Trachea (tissue), 1 donor: ENCODE results near the gene BMP8B.

DNA sequence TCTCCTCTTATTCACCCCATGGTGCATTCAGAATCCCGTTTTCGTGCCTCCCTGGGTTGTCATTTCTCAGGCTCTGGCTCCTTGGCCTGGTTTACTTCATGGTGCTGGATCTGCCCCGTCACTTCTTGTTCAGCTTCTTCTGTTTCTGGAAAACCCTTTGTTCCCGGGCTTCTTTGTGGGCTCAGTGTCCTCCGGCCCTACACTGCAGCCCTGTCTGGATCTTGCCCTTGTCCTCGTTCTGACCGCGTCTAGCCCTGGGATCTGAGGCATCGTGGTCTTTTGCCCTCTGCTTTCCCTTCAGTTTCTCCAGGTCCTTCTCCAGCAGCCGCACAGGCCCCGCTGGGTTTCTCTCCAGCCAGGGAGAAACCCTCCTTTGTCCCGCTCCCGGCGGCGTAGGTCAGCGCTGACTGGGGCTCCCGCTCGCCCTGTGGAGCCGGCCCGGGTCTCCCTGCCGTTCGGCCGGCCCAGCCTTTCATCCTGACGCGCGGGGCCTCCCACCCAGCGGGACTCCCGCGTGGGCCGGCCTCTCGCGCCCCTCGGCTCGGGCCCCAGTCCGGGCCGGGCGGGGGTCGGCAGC lies 78.6 kb downstream of the NDUFS5 start:
- PRO-cap = no peak

DNA sequence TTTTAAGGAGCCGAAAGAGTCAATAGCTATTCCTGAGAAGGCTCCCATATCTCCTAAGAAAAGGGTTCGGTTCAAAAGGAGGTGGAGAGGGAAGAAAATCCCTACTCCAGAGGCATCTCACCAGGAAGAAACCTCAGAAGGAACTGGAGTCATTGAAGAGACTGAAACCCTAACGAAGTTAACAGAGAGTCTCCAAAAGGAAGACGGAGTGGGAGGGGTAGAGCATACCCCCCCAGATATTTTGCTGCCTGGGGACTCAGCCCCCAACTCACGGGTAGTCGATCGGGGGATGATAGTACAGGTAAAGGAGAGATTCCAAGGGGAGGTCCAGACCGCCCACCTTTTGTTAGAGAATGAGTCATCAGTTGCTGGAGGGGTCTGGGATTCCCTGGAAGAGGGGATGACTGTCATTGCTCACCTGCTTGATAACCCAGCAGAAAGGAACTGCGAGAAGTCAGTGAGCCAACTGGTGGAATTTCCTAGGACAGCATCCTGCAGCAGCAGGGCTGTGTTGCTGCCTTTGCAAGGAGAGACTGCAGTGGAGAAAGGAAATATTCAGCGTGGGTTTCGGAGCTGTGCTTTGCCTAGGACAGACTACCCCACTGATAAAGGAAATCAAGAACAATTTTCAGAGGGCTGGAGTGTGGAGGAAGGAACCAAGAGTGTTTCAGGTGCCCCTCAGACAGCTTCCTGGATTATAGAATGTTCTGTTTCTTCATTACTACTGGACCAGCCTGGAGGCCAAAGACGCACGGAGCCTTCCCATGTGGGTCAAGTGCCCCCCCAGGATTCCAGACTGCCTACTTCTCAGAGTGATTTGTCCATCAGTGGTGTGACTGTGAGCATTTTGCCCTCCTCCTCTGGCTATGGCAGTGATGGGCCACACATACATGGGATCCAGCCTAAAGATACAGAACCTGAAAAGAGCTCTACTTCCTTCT lies 64.5 kb downstream of the MACF1 start:
- PRO-cap = no peak

DNA sequence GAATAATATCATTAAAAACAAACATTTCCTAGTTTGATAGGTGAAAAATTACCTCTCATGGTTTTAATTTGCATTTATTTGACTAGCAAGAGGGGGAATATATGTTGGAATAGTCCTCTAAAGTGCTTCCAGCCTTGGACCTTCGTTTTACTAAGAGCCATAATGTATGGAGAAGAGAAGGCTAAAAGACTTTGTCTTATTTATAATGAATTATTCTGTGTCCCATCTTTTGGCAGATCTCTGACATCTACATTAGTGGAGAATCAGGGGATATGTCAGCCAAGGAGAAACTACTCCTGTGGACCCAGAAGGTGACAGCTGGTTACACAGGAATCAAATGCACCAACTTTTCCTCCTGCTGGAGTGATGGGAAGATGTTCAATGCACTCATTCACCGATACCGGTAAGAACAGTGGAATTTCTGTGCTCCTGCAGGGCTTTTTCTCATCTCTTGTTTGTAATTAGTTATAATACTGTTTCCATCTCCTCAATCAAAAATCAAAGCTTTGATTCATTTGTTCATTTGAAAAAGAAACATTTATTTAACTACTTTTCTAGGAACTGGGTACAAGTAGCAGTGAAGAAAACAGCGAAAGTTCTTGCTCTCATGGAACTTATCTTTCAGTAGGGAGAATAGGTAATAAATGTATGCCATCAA lies 77.6 kb downstream of the MACF1 start:
- PRO-cap = no peak

- PRO-cap = no peak
These were observed 129.2 kb downstream of the MACF1 start for GRCh38 chr1:39333473-39334223.

DNA sequence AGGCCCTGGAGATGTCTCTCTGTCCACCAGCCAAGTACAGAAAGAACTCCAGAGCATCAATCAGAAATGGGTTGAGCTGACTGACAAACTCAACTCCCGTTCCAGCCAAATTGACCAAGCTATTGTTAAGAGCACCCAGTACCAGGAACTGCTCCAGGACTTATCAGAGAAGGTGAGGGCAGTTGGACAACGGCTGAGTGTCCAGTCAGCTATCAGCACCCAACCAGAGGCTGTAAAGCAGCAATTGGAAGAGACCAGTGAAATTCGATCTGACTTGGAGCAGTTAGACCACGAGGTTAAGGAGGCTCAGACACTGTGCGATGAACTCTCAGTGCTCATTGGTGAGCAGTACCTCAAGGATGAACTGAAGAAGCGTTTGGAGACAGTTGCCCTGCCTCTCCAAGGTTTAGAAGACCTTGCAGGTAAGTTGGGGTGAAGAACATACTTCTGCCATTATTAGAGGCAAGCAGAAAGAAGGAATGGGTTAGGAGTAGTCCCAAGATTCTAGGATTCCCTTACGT lies 105.9 kb upstream of the BMP8A start:
- PRO-cap = no peak

GRCh38 chr1:39387292-39387811 lies 104.1 kb upstream of the BMP8A start:
- PRO-cap = no peak

- PRO-cap = no peak
These were observed 98.0 kb upstream of the BMP8A start for GRCh38 chr1:39393272-39393960.

GRCh38 chr1:39560880-39562089 lies 15.3 kb downstream of the PABPC4 start:
- PRO-cap = no peak

- PRO-cap = bidirectional peak, plus-strand start at chr1:39788945, minus-strand start at chr1:39788843
These were observed at the start of gene BMP8B for GRCh38 chr1:39788436-39789803. Gene BMP8B (minus strand): TSS chr1:39788865.

DNA sequence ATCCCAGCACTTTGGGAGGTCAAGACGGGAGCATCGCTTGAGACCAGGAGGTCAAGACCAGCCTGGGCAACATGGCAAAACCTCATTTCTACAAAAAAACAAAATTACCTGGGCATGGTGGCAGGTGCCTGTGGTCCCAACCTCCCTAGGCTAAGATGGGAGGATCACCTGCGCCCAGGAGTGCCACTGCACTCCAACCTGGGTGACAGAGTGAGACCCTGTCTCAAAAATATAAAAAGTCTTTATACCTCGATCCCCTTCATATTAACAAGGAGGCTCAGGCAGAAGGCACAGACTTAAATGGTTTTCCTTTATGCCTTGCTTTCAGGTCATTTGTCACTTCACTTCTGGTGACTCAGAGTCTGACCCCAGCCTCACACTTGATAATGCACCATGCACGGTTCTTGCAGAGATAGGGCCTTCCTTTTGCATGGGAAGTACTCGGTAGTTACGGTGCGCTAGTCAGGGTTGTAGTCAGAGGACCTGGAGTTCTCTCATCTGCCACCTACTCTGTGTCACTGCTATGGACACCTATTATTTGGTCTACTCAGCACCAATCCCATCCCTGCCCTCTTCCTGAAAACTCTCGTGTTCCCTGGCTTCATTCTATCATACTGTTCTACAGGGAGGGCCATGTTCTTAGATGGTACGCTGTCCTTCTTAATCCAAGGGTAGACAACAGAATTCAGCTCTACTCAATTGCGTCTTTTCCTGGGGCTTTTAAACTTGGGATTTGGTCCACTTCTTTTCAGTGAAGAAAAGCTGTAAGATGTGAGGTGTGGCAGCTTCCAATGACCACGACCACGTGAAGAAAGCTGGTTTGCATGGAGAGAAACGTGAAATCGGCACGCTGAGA lies 43.7 kb upstream of the BMP8B start:
- PRO-cap = no peak

GRCh38 chr1:39896550-39897595 lies 4.8 kb downstream of the MYCL start:
- PRO-cap = no peak

DNA sequence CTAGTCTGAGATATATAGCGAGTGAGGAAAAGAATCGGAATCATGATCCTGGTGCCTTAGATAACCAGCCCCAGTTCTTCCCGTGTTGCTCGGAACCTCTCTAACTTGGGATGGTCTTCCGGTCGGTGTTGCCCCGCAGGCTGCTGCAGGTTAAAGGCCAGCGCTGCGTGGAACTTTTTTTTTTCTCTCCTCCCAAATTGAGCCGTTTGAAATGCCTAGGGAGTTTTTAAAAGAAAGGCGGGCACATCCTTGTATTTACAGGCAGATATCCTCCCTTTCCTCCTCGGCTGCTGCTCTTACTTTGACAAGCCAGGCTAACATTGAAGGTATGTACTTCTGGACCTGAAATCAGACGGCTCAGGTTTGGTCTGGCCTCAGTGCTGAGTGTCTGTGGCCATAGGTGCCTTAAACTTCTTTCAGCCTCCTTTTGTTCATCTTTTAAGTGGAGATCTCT lies 666 bp downstream of the CAP1 start:
- PRO-cap = no peak

DNA sequence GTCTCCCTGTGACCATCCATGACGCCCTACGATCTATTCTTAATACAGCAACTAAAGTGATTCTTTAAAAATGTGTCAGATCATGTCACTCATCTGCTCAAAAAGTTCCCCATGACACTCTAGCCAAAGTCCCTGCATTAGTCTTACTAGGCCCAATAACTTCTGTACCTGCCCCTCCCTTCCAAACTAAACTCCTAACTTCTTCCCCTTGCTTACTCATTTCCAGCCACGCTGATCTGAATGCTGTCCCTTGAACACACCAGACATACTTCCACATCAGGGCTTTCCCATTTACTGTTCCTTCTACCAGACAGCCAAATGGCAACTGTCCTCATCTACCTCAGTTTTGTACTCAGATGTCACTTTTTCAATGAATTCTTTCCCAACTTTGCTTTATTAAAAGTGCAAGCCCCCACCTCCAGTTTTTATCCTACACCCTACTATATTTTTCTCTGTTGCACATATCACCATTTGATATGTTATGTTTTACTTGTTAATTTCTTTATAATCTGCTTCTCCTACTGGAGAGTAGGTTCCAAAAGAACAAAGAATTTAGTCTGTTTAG lies 1.2 kb downstream of the PPT1 start:
- PRO-cap = no peak

GRCh38 chr1:40210160-40211149 lies 37.3 kb upstream of the TMCO2 start:
- PRO-cap = no peak

DNA sequence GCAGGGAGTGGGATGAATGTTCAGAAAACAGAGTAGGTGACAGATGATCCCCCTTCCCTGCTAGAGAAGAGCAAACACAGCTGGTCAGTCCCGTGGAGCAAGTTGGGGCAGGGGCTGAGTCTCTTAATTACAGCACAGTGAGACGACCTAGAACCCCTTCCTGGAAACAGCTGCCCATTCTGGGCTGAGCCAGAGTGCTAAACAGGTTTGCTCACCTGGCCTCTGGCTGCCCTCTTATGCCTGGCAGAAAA lies 22.3 kb upstream of the COL9A2 start:
- PRO-cap = no peak

DNA sequence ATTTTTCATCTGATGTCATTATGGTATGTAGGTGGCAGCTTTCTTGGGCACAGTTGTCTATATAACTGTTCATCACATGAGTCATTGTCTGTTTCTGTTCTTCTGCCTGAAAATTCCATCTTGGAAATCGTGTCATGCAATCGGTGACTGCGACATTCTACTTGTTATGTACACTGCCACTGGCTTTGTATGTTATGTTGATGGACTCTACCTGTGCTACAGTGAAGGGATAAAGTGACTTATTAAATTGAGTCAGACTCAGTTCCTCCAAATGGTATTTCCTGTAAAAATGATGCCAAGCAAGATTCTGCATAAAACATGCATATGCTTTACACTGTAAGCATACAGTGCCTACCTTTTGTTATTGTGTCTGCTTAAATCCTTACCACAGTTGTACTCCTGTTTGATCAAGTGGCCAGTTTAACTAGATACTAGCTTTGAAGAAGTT lies 8.6 kb downstream of the SMAP2 start:
- PRO-cap = no peak

DNA sequence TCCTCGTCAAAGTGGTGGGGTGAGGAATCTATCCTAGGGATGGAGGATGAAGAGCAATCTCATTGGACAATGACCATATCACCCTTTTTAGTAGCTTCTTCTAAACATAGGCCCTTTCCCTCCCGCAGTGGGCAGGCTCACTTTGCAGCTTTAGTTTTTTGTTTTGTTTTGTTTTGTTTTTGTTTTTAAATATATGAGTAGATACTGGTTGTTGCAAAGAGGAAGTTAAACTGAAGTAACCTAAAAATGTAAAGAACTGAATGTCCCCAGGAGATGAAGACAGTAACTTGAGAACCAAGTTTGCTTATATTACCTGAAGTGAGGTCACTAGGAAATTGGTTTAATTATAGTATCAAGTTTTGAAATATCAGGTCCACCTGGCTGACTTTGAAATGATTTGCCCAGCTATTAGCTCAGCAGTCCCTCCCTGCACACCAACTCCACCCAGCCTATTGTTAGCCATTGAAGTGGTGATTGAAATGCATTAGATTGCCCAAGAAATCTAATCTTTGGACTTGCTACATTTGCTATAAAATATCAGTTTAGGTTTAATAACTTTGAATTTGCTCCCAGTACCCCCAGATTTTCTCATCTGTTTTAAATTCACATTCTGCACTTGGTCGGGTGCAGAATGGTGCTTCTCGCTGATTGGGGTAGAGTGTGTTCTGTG lies 18.2 kb downstream of the SMAP2 start:
- PRO-cap = no peak

DNA sequence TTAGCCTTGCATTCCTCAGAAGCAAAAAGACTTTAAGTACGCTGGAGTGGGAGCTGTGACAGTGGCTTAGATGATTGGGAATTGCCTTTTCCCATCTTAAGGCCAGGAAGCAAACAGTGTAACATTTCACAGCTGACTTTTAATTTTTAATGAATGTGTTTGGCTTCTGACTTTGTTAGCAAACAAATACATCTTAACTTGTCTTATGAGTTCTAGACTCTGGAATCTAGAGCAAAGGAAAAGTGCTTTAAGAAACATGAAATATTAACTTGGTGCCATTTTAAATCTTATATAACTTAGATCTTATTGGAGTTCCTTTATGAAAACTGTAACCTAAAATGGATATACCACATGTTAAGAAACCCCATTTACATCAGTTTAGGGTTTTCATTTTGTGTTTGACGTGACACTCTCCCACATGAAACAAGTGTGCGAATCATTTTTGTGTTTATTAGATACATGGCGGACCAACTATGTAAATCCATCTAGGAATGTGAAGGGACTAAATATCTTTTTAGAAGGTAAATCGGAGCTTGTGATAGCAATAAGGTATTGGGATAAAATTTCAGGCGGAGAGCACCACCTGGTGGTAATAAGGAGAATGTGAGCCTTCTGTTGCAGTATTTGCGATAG lies 31.0 kb downstream of the SMAP2 start:
- PRO-cap = no peak

GRCh38 chr1:40421801-40422288 lies 28.4 kb upstream of the ZFP69B start:
- PRO-cap = no peak

DNA sequence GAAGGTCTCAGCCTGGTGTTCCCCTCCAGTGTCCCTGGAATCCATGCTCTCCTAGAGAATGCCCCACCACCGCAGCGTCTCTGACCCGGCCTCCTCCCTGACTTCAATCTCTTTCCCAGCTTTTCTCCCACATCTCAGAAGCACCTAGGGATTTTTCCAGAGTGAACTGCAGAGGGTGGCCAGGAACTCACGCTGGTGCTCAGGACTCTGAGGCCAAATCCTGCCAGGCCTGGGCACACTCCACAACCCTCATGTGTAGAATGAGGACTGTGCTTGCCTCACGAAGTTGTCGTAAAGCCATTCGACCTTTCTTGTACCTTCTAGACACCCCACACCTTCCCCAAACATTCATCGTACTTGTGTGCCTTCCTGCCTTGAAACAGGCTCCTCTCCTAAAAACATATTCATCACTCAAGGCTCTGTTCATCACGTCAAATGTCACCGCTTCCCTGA lies 2.5 kb downstream of the CITED4 start:
- PRO-cap = unidirectional peak, plus-strand start at position 150 of the sequence